Thoracic aorta (tissue), 1 donor: ENCODE measurements around the genes OR52J3, OR56A5, SMPD1, OR10A2, NLRP14, OR5P3, OR10A3 and LMO1.

DNA sequence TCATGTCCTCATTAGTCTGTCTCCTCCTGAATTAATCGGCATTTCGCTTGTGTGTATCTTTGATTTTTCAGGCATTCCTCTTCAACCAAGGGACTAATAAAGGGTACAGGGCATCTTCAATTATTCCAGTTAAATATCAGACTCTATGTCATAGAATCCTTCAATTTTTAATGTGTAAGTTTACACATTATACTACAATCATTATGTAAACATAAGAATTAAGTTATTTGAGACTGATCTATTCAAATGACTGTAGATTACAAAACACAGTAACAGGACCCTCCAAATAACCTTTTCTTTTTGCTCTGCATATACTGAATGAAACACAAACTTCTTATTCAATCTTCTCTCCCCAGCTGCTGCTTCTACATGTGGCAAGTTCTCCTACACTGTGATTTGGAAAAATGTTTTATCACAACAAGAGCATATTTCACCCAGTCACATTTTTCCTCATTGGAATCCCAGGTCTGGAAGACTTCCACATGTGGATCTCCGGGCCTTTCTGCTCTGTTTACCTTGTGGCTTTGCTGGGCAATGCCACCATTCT is at the start of gene OR52J3:
OR52J3 (plus strand) TSS at position 405 of the 547 bp plus-strand sequence.
- RAMPAGE, long total RNA = no peak

DNA sequence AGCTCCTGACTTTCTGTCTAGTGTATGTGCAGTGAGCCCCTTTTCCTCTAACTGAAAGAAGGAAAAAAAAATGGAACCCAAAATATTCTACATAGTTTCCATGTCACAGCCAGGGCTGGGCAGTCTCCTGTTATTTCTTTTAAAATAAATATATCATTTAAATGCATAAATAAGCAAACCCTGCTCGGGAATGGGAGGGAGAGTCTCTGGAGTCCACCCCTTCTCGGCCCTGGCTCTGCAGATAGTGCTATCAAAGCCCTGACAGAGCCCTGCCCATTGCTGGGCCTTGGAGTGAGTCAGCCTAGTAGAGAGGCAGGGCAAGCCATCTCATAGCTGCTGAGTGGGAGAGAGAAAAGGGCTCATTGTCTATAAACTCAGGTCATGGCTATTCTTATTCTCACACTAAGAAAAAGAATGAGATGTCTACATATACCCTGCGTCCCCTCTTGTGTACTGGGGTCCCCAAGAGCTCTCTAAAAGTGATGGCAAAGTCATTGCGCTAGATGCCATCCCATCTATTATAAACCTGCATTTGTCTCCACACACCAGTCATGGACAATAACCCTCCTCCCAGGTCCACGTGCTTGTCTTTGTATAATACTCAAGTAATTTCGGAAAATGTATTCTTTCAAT is 13.6 kb downstream of the OR51B4 start:
- RAMPAGE, long total RNA = no peak

DNA sequence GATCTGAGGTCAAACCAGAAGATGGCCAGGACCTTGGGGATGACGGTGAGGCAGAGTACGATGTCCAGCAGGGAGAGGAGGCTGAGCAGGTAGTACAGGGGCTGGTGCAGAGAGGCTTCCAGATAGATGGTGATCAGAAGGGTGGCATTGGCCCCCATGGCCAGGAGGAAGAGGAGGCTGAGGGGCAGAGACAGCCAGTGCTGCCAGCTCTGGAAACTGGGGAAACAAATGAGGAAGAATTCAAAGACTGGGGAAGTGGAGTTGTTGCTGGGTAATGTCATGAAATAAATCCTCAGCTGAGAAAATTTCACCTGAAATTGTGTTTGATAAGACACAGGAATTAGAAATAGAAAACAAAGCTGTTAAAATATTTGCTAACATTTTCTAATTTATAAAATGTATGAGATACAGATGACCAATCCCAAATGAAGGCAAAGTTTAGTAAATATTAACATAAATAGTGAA is at the start of gene OR56A5:
OR56A5 (minus strand) TSS at position 281 of the 465 bp plus-strand sequence.
- RAMPAGE, long total RNA = no peak

GRCh38 chr11:6202884-6204002 is 2.1 kb upstream of the C11orf42 start:
- RAMPAGE, long total RNA = no peak

DNA sequence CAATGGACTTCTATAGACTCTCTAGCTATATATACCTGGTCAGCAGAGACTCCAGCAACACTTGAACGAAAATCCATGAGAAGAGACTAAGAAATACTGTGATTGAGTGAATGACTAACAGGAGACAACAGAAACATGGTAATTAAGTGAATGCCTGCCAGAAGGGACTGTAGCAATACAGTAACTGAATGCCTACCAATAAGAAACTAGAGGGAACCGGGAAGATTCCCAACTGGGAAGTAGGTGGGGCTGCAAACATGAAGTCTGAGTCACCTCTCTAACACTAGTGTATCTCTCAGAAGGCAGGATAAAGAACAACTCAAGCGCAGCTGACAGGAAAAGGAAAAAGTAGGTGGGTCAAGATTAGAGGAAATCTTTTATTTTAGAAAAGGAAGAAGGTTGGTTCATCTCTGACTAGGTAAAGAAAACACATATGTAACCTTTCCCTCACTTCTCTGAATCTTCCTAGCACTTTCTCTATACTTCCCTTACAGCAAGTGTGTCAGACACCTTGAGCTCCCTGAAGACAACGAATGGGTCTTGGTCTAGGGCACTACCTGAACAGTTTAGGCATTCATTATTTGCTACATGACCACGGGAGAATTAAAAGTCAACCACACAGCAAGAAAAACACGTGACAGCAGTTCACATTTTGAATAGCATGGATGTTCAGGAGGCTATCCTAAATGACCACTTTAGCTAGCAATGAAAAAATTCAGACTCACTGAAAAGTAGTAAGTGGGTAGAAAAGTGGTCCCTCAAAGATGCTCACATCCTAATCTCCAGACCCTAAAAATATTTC is 14.1 kb downstream of the C11orf42 start:
- RAMPAGE, long total RNA = no peak

- RAMPAGE, long total RNA = no peak
Measured at GRCh38 chr11:6365534-6366141, 24.6 kb upstream of the SMPD1 start.

DNA sequence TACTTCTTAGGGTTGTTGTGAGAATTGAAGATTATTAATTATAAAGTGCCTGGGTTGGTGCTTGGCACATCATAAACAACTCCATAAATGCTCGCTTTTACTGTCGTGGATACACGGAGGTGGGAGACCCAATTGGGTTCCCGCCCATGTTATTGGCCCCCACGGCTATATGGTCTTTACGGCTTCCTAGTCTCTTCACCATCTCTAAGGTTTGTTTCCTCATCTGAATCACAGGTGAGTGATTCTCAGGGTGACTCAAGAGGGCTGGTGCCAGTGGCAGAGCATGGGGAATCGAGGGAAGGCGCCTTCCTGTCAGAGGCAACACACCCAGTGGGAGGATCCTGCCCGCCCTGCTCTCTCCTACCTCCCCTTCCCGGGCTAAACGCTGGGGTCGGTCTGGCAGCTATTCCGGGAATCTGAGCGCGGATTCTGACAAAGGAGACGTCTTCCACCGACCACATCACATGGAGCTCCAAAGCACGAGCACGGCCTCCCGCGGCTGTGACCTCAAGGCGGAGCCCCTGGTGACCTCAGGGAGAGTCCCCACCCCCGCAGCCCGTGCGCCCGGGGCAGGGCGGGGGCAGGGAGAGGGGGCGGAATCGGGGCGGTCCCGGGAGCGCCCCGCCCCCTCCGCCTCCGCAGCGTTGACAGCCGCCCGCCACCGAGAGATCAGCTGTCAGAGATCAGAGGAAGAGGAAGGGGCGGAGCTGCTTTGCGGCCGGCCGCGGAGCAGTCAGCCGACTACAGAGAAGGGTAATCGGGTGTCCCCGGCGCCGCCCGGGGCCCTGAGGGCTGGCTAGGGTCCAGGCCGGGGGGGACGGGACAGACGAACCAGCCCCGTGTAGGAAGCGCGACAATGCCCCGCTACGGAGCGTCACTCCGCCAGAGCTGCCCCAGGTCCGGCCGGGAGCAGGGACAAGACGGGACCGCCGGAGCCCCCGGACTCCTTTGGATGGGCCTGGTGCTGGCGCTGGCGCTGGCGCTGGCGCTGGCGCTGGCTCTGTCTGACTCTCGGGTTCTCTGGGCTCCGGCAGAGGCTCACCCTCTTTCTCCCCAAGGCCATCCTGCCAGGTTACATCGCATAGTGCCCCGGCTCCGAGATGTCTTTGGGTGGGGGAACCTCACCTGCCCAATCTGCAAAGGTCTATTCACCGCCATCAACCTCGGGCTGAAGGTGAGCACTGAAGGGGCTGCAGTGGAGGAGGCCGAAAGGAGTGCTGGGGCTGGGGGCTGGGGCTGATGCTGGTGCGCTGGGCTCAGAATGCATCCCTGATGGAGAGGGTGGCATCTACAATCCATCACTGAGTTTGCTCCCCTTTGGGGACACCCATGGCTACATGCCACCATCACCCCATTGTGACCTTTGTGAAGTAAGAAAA is at the start of gene SMPD1:
SMPD1 (plus strand) TSS at position 732 of the 1,379 bp plus-strand sequence.
- RAMPAGE, long total RNA = no peak

DNA sequence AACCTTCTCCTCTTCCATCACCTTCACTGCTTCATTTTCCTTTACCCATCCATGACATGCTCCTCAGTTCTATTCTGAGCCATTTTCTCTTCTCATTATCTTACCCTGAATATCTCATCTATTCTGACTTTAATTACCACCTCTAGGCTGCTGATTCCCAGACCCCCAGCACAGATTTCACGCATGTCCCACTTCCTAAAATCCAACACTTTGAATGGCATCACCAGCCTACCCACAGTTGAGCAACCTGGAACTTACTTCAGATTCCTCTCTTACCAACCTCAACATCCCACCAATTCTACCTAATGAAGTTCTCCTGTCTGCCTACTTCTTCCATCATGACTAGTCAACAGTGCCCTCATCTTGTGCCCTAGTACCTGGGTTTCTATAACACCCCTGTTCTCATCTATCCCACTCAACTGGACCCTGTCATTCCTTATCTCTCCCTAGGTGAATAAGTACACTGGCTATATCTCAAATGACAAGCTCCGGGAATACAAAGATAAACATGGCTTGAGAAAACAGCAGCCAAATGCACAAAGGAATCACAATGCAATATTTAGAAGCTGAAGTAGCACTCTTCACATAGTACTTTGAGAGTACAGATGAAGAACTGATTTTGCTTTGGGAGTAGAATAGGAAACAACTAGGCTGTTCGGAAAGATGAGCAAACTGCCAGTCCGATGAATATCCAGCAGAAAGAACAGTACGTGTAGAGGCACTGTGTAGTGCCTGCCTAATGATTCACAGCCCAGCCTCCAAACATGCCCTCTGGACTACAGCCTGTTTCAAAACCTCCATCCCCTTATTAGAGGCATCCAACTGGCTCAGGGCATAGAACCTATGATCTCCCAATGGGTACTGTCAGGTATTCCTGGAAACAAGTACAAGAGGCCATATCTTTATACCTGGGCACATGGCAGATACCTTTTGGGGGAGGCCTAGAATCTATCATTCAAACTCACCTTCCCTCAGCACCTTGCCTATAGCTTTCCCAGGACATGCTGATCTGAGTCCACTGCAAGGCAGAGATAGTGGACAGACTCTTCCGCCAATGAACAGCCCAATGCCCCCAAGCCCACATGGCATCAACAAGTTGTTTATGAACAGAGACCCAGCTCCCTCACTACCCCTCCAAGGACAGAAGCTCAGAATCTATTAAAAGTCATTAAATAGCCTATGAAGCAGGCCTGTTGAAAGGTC is 5.1 kb downstream of the RRP8 start:
- RAMPAGE, long total RNA = no peak

DNA sequence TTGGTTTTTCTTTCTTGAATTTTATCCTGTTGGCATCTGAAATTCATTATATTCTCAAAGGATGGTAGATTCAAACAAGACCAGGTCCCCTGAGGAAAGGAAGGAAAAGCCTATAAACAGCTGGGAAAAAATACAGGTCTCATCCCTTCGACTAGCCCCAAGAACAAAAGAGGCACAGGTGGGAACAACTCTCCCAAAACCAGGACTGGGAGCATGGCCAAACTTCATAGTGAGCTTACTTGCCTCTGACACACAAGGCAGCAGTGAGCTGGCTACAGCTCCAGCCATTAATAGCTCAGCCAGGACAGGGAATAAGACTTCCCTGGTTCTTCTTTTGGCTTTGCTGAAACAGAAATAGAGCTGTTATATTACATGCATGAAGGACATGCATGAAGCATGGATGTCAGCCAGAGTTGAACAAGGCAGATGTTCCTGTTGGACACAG is at the start of gene OR10A2:
OR10A2 (plus strand) TSS at position 151 of the 445 bp plus-strand sequence.
- RAMPAGE, long total RNA = no peak

GRCh38 chr11:7020167-7021020 is at the start of gene NLRP14:
Gene NLRP14 (plus strand): TSS chr11:7020479.
- RAMPAGE, long total RNA = start-site peak on the minus strand at chr11:7020325-7020348, 26 reads

GRCh38 chr11:7576736-7576952 is 62.8 kb downstream of the PPFIBP2 start:
- RAMPAGE, long total RNA = no peak

DNA sequence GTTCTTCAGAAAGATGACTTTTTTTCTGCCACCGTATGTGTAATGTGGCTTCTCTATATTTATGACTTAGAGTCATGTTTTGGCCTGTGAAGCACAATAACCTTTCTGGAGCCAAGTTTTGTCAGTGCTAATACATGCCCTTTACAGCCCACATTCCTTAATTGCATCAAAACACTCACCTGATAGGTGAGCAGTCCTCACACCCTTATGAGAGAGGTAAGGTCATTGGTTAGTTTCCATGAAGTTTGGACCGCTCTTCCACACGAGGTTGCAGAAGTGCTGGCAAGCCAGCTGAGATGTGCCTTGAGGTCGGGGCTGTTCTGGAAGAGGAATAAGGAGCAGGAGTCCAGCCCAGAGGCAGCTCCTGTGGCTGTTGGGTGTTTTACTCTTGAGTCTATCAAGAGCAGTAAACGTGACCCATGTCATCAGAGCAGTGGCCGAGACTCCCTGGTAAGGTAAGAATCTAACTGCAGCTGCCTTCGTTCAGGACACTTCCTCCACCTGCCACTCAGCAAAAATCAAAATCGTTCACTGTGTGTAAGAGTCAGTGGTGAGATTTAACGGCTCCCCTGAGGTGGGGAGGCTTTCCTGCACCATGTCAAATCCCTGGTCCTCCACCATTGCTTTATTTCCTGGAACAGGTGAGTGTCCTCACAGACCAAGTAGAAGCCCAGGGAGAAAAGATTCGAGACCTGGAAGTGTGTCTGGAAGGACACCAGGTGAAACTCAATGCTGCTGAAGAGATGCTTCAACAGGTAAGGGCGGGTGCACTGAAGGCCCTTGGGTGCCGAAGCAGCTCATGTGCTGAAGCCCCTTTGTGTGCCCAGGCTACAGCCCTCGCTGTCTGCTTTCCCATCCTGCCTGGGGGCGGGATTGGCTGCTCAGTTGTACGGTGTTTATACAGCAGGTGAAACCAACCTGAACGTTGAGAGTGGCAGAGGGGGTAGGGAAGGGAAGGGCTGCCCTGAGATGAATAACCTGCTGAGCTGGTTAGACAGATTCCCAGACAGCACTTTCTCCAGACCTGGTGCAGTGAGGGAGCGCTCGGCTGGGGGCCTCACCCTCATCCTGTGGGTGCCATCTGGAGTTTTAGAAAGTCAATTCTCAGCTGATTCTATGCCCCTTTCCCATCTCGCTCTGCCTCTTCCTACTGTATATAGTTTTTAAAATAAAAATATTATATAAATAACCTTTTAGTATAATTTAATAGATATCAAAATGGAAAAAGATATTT is 76.0 kb downstream of the CYB5R2 start:
- RAMPAGE, long total RNA = no peak

- RAMPAGE, long total RNA = no peak
Measured at GRCh38 chr11:7639390-7640097, 33.8 kb downstream of the CYB5R2 start.

DNA sequence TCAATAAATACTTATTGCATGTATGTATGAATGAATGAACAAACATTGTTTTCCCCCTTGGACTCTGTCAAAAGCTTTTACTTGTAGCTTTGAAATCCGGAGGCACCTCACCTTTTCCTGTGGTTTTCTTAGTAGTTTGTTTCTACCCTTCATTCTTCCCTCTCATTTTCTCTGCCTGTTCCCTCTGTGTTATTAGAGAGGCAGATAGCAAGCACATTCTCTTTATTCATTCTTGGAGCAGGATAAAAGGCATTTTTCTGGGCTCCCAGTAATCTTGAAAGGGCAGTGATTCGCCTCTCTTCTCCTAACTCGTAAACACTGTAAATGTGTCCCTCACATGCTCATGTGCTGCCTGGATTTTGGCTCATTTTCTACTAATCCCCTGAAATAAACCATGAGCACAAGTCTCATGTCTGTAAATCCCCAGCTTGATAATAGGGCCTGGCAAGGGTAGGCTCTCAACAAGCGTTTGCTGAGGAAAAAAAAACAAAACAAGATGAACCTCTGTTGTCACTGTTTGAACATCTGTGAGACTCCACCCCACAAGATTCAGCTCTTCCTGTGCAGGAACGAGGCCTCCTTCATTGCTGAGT is 4.3 kb upstream of the CYB5R2 start:
- RAMPAGE, long total RNA = no peak

- RAMPAGE, long total RNA = no peak
Measured at GRCh38 chr11:7830717-7831043, at the start of gene OR5P3. Gene OR5P3 (minus strand): TSS chr11:7830840.

- RAMPAGE, long total RNA = no peak
Measured at GRCh38 chr11:7941592-7942113, at the start of gene OR10A3. Gene OR10A3 (minus strand): TSS chr11:7941708.

- RAMPAGE, long total RNA = no peak
Measured at GRCh38 chr11:8059722-8060157, 21.3 kb upstream of the TUB start.

- RAMPAGE, long total RNA = no peak
Measured at GRCh38 chr11:8233973-8234365, 29.7 kb downstream of the LMO1 start.

GRCh38 chr11:8262442-8263146 is 1.1 kb downstream of the LMO1 start:
- RAMPAGE, long total RNA = no peak

DNA sequence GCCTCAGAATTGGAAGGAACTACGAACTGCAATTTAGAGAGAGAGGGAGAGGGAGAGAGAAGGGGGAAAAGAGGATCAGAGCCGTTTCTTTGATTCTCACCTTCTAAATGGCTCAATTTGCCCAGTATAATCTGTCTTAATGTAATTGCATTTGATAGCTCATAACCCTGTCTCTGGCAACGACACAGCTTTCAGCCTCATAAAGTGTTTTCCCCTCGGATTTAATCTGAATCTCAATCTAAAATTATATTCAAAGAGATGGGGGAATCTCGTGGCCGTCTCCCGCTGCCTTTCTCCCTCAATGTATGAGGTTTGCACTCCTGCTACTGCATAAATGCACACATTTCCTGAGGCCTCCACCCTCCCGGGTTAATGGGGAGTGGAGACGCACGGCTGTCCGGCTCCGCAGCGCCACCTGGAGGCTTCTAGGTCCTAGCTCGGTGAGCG is at the start of gene LMO1:
LMO1 (minus strand) TSS at position 307 of the 447 bp plus-strand sequence.
- RAMPAGE, long total RNA = no peak